Measurements from ENCODE around the genes MYH6 and TGM1.

DNA sequence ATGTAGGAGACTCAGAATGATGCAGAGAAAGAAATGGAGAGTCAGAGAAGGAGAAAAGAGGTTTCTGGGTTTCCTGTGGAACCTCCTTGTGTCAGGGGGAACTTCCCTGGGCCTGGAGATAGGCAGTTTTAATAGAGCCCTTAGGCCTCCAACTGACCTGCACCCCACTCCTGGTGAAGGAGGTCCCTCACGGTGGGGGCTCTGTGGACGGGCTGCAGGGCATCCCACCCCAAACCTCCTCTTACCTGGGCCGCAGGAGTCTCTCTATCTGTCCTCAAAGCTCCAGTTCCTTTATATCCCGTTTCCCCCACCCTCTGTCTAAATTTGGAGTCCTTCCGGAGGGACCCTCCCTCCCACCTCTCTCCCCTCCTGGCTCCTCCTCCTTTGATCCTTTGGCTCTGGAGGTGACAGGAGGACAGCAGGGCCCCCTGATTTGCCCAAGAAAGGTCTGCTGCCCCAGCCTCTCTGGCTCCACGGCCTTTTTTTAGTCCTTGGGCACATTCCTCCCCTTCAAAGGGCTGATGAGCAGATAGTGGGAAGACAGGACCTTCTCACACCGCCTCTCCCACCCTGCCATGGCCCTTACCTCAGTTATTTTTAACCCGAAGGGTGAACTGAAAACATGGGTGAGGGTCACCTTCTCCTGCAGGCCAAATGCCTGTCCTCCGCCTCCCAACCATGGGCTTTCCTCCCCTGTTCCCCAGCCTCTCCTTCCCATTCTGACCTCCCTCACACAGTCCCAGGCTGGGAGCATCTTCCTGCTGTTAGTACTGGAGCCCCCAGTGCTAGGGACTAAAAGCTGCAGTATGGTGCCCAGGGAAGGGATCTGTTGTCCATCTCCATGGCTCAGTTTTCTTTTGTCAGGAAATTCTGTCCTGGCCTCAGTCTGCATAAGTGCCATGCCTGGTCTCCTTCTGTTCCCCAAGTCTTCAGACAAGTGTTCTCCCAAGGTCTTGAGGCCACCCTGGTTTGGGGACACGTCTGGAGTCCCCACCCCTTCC, at the start of gene MYH6:
MYH6 (minus strand) TSS at position 266 of the 1,001 bp plus-strand sequence.
- RRBS: no CpG with 5 or more reads among the region's 10 CpGs

- RRBS: 80% methylated on average over 1 of the region's 5 CpGs
Measured at GRCh38 chr14:23427373-23427723, 8.1 kb downstream of the MYH7 start.

DNA sequence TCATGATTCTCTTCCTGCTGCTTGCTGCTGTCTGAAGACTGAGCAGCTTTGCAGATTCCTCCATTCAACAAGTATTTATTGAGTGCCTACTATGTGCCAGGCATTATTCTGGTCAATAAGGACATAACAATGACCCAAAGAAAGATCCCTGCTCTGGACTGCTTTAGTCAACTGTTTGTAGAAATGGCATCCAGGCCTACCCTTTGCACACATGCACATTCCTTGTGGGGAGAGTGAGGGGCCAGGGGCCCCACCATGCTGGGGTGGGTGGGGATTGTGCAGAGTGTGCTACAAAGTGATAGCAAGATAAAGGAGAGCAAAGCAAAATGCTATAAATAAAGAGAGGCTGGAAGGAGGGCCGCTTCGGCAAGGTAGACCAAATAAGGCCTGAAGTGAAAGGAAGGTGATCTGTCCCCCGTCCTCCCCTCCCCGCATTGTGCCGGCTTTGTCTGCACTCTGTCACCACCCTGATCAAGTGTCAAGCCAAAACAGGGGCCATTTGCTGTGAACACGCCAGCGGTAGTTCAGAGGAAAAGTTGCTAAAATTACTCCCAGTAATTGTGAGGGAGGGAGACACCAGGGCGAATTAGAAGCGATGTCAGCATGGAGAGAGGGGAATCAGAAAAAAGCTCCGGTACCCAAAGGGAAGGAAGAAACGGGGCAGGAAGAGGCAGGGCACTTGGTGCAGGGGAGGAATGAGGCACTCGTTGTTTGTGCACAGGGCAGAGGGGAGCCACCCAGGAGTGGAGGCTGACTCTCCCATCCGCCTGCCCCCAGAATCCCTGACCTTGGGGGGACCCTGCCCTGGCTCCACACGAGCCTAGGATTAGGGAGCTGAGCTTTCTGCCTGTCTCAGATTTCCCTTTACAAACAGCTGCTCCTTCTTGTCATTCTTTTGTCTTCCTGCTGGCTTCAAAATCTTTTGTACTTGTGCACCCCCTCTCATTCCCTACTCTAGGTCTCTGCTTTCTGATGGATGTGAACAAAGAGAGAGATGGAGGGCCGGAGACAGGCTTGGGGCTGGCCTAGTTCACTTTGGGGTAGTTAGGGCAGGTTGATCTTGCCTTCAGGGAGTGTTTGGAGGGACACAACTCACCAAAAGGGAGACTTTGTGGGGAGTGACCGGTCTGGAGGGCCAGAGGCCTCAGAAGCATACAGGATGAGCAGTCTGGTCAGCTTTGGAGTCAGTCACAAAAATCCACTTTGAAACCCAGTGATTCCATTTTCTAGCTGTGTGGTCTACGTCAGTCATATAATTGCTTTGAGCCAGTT, 2.9 kb upstream of the MYH7 start:
- RRBS: 27% methylated on average over 1 of the region's 17 CpGs

DNA sequence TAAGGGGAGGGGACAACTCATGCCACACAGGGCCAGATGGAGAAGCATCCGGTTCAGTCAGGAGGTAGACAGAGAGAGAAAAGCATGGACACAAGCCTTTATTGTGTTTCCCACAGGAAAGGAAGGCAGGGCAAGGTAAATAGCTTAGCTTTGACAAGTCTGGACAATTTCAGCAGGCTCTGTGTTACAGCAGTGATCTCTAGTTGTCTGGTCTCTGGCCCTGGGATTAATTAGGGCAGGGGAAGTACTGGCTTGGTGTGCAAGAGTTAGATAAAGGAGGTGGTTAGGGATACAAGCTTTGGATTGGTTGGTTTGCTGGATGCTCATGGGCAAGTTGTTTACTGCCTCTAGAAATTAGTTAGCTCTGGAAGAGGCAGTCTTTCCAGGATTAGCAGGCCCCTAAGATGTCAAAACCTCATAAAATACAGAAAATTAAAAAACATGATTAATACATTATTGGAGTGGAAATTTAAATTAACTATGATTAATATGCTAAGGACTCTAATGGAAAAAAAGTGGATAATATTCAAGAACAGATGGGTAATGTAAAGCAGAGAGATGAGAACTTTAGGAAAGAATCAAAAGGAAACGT, 15.0 kb upstream of the NGDN start:
- RRBS: no CpG with 5 or more reads among the region's 2 CpGs

DNA sequence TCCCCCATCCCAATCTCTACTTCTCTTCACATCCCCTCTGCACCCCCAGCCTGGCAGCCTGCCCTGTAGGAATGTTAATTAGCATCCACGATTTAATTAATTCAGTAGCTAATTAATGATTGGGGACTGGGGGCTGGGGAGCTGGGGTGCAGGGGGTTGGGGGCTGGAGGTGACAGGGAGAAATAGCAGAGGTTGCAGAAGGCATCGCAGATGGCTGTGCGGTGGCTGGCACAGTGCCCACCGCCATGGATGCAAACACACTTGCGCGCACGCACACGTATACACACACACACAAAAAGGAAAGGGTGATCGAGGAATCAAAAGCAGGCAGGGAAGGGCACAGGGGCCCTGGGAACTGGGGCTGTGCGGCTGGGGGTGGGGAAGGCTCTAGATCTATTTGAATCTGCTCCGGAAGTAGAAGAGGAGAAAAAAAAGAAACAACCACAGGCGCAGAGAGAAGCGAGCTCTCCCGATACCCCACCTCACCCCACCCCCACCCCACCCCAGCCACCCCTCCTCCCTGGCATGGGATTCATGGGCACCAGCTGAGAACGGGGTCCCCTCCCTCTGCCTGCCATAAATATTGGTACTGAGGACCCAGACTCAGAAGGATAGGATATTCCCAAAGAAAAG, 39.4 kb downstream of the ZFHX2 start:
- RRBS: no CpG with 5 or more reads among the region's 15 CpGs

- RRBS: no CpG with 5 or more reads among the region's 25 CpGs
Measured at GRCh38 chr14:23544251-23545637, 6.8 kb downstream of the ZFHX2 start.

DNA sequence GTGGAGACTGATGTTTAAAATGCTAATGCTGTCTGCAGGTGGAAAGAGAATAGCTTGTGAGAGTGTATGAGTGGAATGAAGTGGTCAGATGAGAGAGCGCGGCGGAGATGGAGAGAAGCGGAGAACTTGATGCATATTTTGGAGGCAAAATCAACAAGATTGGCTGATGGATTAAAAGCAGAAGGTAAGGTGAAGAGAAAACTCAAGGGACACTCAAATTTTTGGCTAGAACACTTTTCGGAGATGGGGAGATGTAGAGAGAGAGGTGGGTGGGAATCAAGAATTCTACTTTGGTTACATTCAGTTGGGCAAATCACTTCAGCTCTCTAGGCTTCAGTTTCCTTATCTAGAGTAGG, 23.5 kb upstream of the DHRS2 start:
- RRBS: no CpG with 5 or more reads among the region's 5 CpGs

DNA sequence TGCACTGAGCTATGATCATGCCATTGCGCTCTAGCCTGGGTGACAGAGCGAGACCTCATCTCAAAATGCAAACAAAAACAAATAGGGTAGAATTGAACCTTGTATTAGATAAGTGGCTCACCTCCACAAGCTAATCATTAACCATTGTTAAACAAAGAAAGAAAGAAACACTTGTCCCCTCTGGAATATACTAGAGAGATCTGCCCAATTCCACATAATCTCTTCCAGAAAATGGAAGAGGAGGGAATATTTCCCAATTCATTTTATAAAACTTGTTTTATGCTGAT, 22.7 kb upstream of the DHRS2 start:
- RRBS: no CpG with 5 or more reads among the region's 2 CpGs

- RRBS: no CpG with 5 or more reads among the region's 8 CpGs
Measured at GRCh38 chr14:23646023-23646369, 9.8 kb downstream of the DHRS2 start.

- RRBS: no CpG with 5 or more reads among the region's 30 CpGs
Measured at GRCh38 chr14:24115097-24115897, 548 bp upstream of the NRL start.

GRCh38 chr14:24206923-24207727, 1.6 kb downstream of the TSSK4 start:
- RRBS: no CpG with 5 or more reads among the region's 6 CpGs

DNA sequence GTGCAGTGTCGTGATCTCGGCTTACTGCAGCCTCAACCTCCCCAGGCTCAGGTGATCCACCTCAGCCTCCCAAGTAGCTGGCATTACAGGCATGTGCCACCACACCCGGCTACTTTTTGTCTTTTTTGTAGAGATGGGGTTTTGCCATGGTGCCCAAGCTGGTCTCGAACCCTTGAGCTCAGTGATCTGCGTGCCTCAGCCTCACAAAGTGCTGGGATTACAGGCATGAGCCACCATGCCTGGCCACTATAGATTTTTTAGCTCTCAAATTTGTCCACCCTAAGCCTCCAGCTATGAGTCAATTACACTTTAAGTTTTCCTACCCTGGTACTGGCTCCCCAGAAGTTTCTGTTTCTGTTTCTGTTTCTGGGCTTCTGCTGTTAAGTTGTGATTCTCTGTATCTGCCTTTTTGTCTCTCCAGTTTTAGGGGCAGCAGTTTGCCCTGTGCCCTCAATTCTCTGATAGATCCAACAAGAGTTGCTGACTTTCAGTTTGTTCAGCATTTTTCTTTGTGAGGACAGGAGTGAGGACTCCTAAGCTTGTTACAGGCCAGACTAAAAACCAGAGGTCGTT, 4.3 kb upstream of the TINF2 start:
- RRBS: no CpG with 5 or more reads among the region's 6 CpGs

- RRBS: no CpG with 5 or more reads among the region's 15 CpGs
Measured at GRCh38 chr14:24255823-24256588, 7.0 kb downstream of the TGM1 start.

- RRBS: 92% methylated on average over 1 of the region's 13 CpGs
Measured at GRCh38 chr14:24262881-24263828, at the start of gene TGM1. TGM1 (minus strand) TSS chr14:24263177.

DNA sequence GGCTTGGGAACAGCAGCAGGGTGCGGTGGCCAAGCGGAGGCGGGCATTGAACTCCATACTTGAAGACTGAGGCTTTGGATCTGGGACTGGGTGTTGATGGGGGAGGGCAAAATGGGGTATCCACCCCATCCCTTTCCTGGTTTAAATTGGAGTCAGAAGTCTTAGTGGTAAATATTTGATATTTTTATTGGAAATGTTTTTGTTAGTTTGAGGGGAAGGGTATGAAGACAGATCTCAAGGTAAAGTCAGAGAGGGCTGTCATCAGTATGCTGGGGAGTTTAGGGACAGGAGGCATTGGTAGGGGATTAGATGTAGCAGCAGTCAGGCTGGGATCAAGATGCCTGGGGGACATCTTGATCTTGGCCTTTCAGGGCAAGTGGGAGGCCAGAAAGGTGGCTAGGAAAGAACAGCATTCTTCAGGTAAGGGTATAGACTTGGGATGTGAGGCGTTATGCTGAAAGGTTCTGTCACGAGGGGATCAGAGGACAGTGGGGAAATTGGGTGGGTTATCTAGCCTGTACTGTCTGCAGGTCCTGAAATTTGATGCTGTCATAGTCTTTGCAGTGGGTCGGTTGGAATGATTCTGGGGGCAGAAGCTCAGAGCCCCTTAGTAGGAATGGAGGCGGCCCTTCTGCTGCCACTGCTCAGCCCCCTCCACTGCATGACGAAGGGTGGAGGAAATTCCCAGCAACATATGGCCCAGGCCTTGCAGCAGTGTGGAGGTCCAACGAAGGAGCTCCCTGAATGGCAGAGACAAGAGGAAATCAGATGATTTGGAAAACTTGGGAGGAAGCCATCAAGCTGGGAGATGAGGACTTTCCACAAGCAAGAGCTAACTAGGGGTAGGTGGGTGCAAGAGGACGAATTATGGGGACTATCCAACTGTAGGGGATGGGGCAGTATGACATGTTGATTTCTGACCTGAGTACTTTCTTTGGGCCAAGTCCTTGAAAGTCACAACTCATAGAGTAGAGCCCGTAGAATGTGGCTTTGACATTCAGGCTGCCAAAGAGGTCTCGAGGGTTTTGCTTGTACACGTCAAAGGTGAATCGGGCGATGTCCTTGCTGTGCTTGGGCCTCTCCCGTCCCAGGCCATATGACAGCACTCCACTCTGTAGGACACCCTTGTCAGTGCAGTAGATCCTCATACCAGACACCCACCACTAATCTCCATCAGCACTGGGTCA, 2.4 kb downstream of the CIDEB start:
- RRBS: no CpG with 5 or more reads among the region's 16 CpGs

- RRBS: no CpG with 5 or more reads among the region's 11 CpGs
Measured at GRCh38 chr14:24367425-24367754, 594 bp upstream of the NFATC4 start.

- RRBS: no CpG with 5 or more reads among the region's 8 CpGs
Measured at GRCh38 chr14:24389166-24389662, 9.6 kb upstream of the NYNRIN start.

- RRBS: no CpG with 5 or more reads among the region's 4 CpGs
Measured at GRCh38 chr14:24396108-24396670, 2.6 kb upstream of the NYNRIN start.

- RRBS: no CpG with 5 or more reads among the region's 1 CpG
Measured at GRCh38 chr14:24458592-24458911, 16.0 kb upstream of the SDR39U1 start.

Data from zone of skin (tissue), 1 donor.